LHCN-M2 (cell line): ENCODE measurements around a stretch of chr3.

- RAMPAGE, long total RNA: no peak
Measured at GRCh38 chr3:187287216-187287477, 4.4 kb downstream of the MASP1 start.

DNA sequence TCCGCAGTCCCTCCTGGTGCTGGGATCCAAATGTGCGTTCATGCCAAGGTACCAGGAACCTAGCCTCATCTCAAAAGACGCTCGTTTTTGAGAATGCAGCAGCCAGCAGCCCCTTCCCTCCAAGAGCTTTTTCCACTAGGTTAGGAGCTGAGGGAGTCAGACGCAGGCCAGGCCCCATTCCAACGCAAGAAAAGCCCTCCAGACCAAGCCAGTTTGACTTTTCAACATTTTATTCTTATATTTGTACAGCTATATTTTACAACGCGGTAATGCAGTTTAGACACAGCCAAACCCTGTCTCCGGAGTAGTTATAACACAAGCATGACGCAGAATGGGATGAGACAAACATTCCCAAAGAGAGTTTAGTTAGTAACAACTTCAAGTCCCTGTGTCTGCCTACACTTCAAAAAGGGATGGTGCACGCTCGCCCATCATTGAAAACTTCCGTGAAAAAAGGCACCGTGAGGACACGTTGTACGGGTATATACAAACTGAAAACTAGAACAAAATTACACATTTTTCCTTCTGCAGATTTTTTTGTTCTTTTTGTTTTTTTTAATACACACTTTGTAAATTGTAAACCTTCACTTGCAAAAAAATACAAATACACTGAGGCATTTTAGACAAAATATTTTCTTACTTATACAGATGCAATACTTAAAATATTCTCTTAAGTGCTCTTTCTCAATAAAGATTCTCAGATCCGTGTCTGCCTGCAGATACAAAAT, 19.0 kb upstream of the RTP2 start:
- RAMPAGE, long total RNA: no peak

GRCh38 chr3:187743556-187744597, 1.4 kb downstream of the BCL6 start:
- RAMPAGE, long total RNA: no peak

- RAMPAGE, long total RNA: no peak
Measured at GRCh38 chr3:187889585-187890126, 144.4 kb upstream of the BCL6 start.

DNA sequence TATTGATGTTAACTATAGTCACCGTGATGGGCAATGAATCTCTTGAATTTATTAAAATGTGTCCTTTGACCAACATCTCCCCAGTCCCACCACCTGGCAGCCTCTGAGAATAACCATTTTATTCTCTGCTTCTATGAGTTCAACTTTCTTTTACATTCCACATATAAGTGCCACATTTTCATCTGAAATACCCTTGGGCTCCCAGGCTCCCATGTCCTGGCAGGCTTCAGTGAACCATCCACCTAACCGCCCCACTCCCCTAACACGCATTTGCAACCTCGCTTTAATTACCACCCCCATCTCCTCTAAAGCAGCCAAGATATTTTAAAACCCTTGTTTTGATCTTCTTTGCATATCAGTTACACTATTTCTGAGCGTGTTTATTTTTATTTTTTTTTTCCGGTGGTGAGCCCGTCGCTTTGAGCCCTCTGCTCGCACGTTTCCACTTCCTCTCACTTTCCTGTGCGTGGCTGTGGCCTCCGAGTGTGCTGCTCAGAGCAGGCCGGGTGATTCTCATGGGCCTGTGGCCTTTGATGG, 195.5 kb upstream of the LPP start:
- RAMPAGE, long total RNA: no peak

DNA sequence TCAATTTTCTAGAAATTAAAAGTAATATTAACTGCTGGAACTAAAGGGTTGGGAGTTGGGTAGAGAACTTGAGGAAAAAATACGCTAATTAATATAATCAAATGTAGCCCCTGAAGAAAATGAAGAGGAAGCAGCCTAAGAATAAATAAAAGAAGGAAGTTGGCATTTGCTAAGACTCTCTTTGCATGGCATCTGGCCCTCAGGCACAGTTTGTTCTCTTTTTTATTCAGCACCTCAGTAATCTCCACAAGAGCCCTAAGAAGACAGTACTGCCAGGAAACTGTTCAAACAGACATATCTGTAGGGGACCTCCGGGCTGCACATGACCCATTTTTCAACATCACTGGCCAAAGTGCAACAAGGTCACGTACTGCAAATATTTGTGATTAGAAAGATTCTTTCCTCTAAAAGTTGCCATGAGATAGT, 117.7 kb upstream of the LPP start:
- RAMPAGE, long total RNA: no peak

DNA sequence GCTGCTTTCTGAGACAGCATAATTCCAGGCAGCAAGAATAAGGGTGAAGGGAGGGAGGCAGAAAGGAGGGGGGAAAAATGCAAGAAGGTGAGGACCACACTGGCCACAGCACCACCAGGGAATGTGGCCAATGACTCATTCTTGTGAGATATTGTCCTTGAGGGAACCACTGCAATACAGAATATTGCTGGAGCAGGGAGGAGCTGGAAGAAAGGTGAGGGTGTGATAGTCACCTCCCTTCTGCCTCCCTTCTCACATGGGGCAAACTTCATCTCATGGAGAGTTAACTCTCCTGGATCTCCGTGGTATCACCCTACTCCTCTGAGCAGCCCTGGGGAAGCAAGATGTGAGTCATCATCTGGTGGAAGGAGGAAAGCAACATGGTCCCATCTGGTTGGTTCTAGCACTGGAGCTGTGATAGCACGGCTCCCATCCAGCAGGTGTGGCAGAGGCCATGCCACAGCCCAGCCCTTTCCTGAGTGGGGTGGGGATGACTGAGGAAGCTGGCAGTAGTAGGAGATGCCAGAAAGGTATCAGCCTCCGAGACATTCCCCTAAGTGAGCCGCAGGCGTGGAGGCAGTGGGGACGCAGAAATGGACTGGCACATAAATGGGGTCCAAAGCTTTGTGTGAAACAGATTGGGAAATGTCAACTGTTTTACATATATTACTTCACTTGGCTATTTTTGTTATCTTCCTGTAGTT, 115.9 kb upstream of the LPP start:
- RAMPAGE, long total RNA: no peak

GRCh38 chr3:188097922-188098506, 55.9 kb upstream of the LPP start:
- RAMPAGE, long total RNA: no peak

DNA sequence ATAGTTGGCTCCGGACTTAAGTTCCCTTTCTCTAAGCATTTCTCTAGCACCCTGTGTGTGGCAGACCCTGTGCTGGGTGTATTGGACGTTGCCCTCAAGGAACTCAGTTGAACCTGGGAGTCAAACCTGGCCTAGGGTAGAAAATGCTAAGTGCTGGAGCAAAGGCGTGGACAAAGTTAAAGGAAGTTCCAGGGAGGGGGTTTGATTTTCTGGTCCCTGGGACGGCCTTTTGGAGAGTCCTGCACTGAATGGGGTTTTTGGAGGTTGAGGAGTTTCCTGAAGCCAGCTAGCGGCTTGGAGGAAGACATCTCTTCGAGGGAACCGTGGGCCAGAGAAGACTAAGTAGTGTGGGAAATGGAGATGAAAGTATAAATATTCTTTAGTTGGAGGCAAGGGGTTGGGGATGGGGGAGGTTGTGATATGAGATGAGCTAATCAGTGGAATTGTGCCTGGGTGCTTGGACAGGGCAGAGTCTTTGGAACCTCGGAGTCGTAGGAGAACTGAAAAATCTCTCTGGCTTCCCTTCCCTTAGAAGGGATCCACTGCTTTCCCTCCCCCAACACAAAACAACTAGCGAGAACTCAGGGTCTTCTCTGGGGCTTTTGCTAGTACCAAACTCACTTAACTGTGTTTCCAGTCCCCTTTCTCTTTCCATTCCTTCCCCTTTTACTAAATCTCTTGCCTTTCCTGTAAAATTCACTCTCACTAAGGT, 902 bp downstream of the LPP start:
- RAMPAGE, long total RNA: no peak

GRCh38 chr3:188218653-188219856, 65.1 kb downstream of the LPP start:
- RAMPAGE, long total RNA: no peak

- RAMPAGE, long total RNA: no peak
Measured at GRCh38 chr3:188351846-188352353, 197.9 kb downstream of the LPP start.

GRCh38 chr3:188389734-188390509, 236.0 kb downstream of the LPP start:
- RAMPAGE, long total RNA: no peak

- RAMPAGE, long total RNA: no peak
Measured at GRCh38 chr3:188394476-188395056, 240.6 kb downstream of the LPP start.

DNA sequence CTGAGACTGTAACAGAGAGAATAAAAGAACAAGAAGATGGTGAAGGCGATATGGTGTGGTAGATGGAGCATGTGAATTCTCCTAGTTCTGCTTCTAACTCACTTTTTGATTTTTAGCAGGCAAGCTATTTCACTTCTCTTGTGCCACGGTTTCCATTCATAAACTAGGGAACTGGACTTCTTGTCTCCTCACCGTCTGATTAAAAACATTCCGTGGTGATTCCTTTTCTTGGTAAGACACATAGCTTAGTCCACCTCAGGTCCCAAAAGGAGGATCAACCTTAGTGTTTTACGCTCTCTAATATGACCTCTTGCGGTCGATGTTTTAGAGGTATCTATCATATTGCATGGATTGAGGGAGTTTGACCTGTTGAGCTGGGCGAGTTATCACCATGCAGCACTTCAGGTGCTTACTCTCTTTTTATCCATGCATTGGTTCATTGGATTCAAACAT, 394.2 kb downstream of the LPP start:
- RAMPAGE, long total RNA: no peak

- RAMPAGE, long total RNA: no peak
Measured at GRCh38 chr3:188688550-188689105, 483.1 kb upstream of the TPRG1 start.

DNA sequence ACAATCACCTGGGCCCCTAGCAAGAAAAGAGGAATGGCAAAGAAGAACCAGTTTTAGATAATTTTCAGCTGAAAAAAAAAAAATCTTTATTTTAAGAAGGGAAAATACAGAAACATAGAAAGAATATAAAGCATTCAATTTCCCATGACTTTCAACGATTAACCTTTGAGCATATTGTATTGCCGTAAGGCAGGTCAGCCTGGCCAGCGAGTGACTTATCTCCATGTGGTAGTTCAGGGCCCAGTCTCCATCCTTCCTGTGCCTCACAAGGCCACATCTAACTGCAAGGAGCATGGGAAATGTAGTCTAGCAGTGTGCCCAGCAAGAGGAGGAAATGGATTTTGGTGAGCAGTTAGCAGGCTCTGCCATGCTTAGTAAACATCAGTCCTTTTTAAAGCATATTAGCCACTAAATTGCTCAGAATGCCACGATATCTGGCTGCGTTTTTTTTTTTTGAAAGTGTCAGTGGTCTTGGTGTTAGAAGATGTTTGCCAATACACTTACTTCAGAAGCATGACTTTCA, 470.4 kb upstream of the TPRG1 start:
- RAMPAGE, long total RNA: no peak

- RAMPAGE, long total RNA: no peak
Measured at GRCh38 chr3:188720555-188721137, 451.1 kb upstream of the TPRG1 start.

GRCh38 chr3:188853836-188854321, 317.9 kb upstream of the TPRG1 start:
- RAMPAGE, long total RNA: no peak

DNA sequence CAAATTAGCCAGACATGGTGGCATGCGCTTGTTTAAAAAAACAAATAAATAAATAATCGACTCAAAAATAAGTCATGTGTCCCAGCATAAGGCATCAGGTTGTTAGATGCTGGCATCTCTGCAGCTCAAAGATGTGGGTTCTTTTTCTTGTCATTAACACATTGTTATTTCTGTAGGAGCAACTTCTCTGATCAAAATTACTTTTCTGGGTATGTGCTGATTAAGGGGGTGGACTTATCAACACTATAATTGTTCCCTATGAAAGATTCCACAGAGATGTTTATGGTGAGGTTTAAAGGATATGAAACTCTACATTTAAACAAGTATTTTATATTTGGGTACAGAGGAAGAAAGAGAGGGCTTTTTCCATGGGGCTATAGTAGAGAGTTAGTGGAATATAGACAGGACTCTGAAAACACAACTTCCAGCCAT, 294.0 kb upstream of the TPRG1 start:
- RAMPAGE, long total RNA: no peak

- RAMPAGE, long total RNA: no peak
Measured at GRCh38 chr3:188901123-188901622, 270.6 kb upstream of the TPRG1 start.